OCI-LY7 (cell line): Measurements from ENCODE around the genes LMCD1, TTLL3, CIDEC, GHRL, SLC6A11 and ATG7.

GRCh38 chr3:8501239-8502226 is at the start of gene LMCD1:
Gene LMCD1 (plus strand): TSS chr3:8501823.
- PRO-cap, result no peak
- RAMPAGE, long total RNA, result no peak

GRCh38 chr3:8657906-8659083 is 13.7 kb upstream of the SSUH2 start:
- PRO-cap, result no peak
- RAMPAGE, long total RNA, result no peak

DNA sequence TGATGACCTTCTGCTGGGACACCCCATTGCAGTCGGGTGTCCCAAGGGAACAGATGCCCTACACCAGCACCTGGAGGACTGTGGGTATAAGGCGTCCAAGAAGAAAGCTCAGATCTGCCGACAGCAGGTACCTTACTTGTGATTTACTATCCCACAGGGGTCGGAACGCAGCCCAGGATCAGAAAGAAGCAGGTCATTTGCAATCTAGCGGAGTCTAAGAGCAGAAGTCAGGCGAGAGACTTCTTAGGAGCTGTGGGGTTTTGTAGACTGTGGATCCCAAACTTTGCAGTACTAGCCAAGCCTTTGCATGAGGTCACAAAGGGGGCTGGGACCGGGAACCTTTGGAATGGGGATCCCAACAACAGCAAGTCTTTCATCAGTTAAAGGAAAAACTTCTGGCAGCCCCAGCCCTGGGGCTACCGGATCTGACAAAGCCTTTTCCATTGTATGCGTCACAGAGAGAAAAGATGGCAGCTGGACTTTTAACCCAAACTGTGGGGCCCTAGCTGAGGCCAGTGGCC is 30.9 kb upstream of the SSUH2 start:
- PRO-cap, result no peak
- RAMPAGE, long total RNA, result no peak

DNA sequence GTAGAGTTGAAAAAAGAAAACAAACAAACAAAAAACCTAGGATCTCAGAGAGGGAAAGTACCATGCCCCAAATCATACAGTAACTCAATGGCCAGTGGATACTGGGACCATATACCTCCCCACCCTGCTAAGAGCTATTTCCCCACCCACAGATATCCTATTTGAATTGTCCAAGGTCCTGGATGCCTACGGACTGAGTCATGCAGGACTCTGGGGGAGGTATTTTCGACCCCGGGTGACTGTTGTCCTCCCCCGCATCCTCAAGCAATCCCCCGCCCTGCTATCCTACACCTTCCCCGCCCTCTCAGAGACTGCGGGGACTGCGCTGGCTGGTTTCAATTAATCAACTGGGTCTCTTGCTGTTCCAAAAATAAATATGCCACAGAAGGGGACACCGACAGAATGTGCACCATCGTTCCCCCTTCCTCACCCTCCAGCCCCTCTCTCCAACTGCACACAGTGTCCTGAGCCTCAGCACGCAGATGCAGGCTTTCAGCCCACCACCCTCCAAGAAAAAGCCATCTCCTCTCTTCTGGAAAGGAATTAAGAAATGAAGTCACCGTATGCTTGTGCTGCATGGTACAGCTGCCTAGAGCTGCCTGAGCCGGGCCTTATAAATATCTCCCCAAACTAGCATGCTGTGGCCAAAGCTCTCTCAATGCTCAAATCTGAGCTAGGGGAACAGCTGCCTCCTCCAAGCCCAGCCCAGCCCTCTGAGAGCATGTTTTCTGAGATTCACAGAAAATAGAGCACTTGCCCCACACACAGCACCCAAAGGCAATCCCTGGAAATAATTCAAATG is 8.1 kb downstream of the CAV3 start:
- PRO-cap, result no peak
- RAMPAGE, long total RNA, result no peak

DNA sequence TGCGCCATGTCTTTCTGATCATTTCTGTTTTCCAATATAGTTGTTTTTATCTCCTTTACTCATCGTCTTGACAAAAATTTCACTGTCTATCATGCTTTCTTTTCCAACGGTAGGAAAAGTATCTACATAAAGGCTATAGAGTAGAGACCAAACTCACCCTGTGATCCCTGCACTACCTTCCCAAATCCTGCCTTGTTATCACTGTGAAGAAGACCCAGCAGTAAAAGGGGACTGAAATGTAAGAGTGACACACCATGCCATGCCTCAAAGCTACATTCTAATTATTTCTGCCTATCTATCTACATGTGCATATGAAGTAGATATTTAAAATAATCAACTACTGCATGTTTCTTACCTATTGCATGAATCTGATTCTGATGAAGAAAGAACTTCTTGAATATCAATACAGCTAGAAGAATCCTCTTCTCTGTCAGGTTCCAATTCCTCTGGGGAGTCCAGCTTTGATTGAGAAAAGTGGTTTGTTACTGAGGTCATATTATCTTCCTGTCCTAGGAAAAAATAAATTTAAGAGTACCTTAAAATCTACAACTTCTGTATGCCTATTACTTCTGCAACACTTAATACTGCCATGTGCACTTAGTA is 64.6 kb downstream of the RAD18 start:
- PRO-cap, result no peak
- RAMPAGE, long total RNA, result no peak

DNA sequence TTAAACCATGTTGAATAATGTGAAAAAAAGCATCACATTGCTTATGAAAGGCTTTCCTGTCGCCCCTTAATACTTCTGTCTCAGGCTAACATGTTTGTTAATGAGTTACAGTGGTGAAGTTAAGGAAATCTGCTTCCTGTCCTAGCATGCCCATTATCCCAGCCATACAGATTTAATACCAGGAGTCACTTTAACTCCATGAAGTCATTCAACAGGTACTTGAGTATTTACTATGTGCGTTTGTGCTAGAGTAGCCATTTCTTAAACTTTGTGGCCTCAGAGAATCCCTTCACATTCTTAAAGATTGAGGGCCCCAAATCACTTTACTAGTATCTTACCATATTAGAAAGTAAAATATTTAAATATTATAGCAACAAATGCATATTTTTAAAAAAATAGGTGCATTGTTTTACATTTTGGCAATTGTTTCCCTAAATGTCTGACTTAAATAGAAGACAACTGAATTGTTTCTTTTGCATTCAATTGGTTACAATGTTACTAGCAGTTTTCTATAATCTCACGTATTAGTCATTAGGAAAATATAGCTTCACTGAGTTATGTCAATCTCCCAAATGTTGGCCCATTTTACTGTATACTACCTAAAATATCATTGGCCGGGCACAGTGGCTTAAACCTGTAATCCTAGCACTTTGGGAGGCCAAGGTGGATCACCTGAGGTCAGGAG is 10.0 kb upstream of the SETD5 start:
- PRO-cap, result no peak
- RAMPAGE, long total RNA, result no peak

DNA sequence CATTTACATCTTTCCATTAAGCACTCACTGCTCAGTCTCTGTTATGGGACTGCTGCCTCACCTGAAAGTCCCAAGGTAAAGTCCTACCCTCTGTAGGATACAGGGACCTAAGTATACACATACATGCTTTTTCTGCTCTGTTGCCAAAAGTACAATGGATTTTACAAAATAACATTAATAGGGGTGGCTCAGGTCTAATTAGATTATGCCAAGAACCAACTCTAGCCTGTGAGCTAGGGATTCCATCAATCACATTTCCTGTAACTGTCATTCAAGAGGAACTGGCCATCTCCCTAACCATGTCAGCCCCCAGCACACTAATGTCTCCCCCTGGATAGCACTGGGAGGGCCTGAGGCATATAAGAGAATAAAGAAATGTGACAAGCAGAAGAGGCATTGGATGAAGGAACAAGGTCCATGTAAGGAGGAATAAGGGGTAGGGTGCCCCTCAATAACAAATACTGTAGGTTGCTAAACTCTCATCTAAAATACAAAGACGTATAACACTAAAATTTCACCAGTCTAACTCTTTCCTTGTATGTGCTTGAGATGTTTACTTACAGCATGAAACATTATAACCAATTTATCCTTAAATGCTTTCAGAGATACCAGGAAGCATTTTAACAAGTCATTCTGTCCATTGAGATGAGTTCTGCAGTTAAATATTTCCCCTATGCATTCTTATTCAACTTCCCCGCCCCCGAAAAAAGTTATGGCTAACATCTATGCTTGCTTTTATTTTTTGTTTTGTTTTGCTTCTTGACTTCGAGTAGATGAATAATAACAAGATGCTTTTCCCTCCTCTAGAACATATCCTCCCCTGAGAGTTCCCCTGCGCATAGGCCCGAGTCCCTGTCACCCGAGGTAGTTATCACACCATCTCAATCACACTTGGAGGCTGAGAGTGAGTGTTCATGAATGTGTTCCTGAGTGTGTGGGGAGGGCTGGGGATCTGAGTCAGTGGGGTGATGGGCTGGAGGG is 70.6 kb downstream of the SETD5 start:
- PRO-cap, result no peak
- RAMPAGE, long total RNA, result no peak

GRCh38 chr3:9475194-9476002 is 78.0 kb downstream of the SETD5 start:
- PRO-cap, result no peak
- RAMPAGE, long total RNA, result no peak

DNA sequence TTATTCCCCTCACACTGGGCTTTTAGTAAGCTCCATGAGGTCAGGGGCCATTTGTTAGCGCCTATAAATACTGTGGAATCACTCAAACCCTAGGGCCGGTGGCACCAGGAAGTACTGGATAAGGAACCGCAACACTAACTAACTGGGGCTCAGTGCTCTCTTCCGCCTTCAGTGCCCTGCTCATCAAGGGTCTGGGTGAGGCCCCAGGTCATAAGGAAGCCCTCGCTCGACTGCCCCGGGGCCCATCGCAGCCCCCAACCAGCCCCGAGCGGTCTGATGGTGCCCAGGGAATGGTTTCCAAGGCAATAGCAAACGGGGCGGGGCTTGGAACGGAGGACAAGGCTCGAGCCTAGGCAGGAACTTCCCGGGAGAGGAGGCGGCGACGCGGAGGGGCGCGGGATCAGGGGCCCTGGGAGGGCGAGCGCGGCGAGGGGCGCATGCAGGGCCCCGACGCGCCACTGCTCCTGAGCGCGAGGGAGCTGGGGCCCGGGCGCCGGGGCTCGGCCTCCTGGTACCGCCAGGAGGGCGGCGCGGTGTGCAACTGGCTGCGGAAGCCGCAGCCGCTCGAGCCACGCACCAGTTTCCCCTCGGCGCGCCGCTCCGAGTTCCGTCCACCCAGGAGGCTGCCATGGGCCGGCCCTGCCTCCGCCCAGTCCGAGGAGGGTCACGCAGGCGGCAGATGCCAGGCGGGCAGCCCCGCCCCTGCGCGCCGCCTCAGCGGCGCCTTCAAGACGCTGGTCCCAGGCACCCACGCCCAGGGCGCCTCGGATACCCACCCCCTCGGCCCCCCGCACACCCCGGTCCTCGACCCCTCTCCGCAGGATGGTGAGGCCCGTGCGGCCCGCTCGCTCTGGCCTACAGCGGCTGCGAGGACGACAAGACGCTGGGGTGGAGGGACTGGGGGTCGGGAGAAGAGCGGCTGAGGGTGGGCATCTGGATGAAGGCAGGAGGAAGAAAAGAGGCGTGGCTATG is at the start of gene TTLL3:
TTLL3 (plus strand) TSS at position 693 of the 972 bp plus-strand sequence.
- PRO-cap, result bidirectional peak, plus-strand start at position 186 of the sequence, minus-strand start at position 140 of the sequence
- RAMPAGE, long total RNA, result no peak

DNA sequence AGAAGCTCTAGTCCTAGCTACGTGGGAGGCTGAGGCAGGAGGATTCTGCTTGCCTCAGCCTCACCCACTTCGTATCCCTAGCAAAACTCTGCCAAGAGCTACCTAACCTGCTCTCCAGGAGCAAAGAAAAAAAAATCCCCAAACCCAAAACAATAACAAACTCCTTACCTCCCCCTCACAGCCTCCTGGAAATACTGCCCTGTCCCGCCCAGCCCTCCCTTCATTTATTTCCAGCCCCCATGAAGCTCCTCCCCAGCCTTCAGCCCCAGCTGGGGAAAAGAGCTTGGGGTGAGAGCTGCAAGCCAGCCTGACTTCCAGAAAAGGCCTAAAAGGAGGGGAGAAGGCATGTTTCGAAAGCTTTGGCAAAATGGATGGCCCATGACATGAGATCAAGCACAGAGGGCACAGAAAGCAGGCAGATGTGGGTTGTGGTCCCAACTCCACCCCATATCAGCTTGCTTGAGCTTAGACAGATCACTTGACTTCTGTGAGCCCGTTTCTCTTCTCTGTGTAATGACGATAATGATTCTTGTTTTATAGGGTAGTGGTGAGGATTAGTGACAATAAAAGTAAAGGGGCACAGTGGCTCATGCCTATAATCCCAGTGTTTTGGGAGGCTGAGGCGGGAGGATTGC is at the start of gene CIDEC:
CIDEC (minus strand) TSS at position 198 of the 635 bp plus-strand sequence.
- PRO-cap, result no peak
- RAMPAGE, long total RNA, result no peak

DNA sequence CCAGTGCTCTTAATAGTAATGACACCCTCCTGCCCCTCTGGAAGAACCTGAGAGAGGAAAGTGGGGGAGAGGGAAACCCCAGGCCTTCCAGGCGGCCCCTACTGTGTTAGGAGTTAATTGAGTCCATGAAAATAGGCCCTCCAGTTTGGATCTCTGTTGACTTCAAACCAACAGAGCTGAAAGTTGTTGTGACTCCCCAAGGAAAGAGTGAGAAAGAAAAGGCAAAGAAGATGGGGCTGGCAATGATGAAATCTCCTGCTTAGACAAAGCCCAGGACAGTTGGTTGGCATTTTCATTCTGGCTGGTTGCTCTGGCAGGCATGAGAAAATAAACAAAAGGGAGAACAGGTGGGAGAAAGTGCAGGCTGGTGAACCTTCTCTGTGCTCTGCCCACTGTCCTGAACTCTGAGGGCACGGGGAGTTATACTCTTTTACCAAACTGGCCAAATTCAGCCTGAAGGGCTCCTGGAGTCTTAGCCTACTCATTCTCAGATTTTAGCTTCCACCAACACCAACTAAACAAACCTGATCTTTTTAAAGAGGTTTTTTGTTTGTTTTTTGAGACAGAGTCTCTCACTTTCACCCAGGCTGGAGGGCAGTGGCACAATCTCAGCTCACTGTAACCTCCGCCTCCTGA is 3.8 kb upstream of the PRRT3 start:
- PRO-cap, result no peak
- RAMPAGE, long total RNA, result no peak

GRCh38 chr3:10003054-10003859 is 16.6 kb upstream of the EMC3 start:
- PRO-cap, result no peak
- RAMPAGE, long total RNA, result no peak

DNA sequence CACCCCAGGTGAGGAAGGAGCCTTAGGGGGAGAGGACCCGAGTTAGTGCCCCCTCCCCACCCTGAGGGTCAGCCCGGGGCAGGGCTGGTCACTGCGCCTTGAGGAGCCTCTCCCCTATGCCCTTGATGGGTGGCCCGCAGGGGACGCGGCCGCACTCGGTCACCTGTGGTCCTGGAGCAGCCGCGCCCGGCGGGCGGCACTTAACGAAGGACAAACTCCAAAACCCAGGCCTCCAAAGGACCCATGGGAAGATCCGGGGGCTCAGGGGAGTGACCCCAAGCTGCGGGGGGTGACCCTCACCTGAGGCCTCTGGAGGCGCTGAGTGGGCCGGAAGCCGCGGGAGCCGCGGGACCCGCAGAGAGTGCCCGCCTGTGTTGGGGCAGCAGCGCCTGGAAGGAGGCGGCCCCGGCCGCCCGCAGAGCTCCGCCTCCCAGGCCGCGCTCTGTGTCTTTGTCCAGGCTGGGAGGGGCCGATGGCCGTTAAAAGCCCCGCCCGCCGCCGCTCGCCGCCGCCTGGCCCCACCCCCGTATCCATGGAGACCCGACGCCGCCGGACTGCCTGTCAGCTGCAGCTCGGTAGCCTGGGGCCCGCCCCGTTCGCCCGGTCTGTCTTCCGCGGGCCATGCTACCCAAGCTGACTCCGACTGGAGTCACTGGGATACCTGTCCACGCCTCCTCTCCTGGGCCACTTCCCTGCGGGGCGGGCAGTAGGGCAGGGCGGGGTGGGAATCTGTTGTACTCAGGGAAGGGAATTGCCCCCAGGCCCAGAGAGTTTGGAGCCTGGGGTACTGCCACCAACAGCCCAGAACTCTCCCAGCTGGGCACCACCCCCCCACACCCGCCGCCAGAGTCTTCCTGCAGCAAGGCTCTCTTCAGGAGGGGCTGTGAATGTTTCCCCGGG is 15.3 kb upstream of the FANCD2 start:
- PRO-cap, result no peak
- RAMPAGE, long total RNA, result no peak

DNA sequence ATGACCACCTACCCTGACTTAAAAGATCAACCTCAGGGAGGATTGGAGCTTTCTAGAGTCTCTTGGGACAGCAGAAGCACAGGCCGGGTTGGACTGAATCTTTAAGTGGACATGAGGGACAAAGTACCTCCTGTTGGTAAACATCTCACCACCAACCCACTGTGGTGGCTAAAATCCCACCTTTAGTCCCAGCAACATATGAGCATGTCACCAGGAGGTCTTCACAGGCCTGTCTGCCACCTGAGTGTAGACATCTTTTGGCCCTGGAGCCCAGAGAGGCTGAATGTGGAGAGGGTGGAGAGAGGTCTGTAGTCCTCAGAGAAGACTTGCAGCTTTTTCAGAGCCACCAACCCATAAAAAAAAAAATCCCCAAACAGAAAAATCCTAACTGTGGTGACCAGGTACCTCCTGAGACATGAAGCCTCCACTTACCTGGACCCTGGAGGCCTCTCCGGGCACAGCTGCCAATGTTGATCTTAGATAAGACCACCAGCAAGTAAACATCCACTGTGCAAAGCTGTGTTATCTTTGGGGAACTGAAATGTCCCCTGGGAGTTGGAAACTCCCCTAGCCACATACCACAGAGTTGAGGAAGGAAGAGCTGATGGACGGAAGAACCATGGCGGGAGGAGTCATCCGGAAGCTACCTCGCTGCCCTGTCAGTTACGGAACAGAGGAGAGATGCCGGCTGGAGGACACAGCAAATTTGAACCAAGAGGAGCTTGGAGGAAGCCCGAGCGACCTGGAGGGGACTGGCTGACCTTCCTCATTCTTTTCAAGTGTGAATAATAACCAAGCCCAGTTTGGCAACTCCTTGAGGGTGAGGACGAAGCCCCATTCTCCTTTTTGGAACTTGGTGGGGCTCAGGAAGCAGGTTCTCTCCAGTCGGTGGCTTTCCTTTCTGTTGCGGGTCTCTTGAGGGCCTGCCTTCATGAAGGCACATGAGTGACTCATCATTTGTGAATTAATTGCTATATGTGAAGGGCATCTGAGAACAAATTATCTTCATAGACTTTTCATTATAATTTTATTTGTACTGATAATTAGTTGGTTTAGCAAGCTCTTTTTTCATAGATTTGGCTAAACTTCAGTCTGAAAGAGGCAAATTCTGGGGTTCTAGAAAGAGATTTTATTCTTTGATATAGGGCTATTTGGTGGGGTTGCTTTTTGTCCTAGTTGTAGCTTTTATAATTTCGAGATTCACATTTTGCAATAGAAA is at the start of gene GHRL:
GHRL (minus strand) TSS at position 538 of the 1,219 bp plus-strand sequence.
- PRO-cap, result no peak
- RAMPAGE, long total RNA, result no peak

- PRO-cap, result no peak
- RAMPAGE, long total RNA, result no peak
Measured at GRCh38 chr3:10434728-10435037, 70.7 kb downstream of the ATP2B2 start.

GRCh38 chr3:10815536-10816319 is at the start of gene SLC6A11:
Gene SLC6A11 (plus strand): TSS chr3:10816228.
- PRO-cap, result no peak
- RAMPAGE, long total RNA, result no peak

- PRO-cap, result no peak
- RAMPAGE, long total RNA, result no peak
Measured at GRCh38 chr3:11171999-11172622, 17.8 kb downstream of the HRH1 start.

- PRO-cap, result bidirectional peak, plus-strand start at chr3:11272437, minus-strand start at chr3:11272223; unidirectional peak, plus-strand start at chr3:11272686
- RAMPAGE, long total RNA, result start-site peak on the plus strand at chr3:11272375-11272409, 253 and 72 reads in 2 replicates
Measured at GRCh38 chr3:11271861-11272918, at the start of gene ATG7. Gene ATG7 (plus strand): TSS chr3:11272397.

GRCh38 chr3:11273198-11273607 is 1.0 kb downstream of the ATG7 start:
- PRO-cap, result no peak
- RAMPAGE, long total RNA, result no peak

GRCh38 chr3:11291215-11291666 is 19.0 kb downstream of the ATG7 start:
- PRO-cap, result no peak
- RAMPAGE, long total RNA, result no peak